ENCODE measurements around a stretch of chr2.

- PRO-cap: no peak
- RAMPAGE, long total RNA, 2 experiments: no peak in any of the 2 experiments
Measured at GRCh38 chr2:63949928-63950442, 69.2 kb downstream of the VPS54 start.

DNA sequence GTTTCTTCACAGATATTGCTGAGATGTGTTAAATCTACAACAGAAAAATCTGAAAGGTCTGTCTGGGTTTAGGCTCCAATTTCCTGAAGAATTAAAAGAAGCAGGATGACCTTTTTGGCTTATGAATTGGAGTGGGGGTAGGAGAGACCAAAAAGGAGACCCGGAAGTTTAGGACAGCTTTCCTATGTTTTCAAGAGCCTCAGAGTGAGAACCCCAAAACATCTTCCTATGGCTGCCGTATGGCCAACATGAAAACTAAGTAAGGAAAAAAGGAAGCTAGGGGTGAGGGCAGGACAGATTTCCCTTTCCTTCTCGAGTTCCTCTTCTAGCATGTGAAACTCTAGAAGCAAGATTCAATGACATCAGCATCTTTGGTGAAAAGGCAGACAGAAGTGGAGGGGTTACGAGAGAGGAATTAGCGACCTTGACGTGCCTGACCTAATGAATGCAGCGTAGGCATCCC lies 47.7 kb upstream of the PELI1 start:
- PRO-cap: no peak
- RAMPAGE, long total RNA, 2 experiments: no peak in any of the 2 experiments

GRCh38 chr2:64203473-64203833 lies 59.2 kb upstream of the PELI1 start:
- PRO-cap: no peak
- RAMPAGE, long total RNA, 2 experiments: no peak in any of the 2 experiments

GRCh38 chr2:64331209-64331702 lies 122.7 kb upstream of the LGALSL start:
- PRO-cap: no peak
- RAMPAGE, long total RNA, 2 experiments: no peak in any of the 2 experiments

DNA sequence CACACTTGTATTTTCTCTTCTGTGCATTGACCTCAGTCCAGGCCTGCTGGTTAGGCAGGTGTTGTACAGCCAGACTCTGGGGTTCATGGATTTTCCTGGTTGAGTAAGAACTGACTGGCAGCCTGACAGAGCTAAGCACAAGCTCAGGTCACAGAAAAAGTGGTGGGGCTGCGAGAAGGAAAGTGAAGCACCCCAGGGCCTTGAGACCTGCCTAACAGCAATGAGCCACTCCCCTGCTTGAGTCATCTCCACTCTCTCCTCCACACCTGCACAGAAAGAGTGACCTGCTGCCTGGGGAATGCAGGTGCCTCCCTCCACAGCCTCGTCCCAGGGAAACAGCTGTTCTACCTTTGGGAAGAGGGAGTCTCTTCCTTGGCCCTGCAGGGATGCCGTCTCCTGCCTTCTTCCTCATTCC lies 91.4 kb upstream of the LGALSL start:
- PRO-cap: no peak
- RAMPAGE, long total RNA, 2 experiments: no peak in any of the 2 experiments

DNA sequence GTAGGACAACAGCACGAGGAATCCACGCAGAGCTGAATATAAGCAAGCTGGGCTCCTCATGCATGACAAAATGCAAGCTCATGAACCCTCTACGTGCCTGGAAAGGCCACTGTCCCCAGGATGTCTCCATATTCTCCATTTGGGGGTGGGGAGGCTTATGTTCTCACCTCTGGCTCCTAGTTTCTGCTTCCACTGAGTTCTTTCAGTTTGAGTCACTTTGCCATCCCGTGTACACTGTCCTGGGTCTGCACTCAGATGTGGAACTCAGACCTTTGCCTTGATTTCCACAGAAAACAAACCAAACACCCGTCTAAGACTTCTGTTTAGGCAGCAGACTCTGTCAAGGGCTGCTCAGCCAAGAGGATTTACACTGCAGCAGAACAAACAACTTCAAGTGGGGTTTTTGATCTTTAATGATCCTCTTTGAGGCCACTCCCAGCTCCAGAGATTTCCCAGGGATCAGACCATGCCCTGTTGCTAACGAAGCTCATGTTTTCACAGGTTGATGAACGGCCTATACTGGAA lies 52.6 kb upstream of the LGALSL start:
- PRO-cap: no peak
- RAMPAGE, long total RNA, 2 experiments: no peak in any of the 2 experiments

- PRO-cap: no peak
- RAMPAGE, long total RNA, 2 experiments: no peak in any of the 2 experiments
Measured at GRCh38 chr2:64453697-64453829, 399 bp upstream of the LGALSL start.

DNA sequence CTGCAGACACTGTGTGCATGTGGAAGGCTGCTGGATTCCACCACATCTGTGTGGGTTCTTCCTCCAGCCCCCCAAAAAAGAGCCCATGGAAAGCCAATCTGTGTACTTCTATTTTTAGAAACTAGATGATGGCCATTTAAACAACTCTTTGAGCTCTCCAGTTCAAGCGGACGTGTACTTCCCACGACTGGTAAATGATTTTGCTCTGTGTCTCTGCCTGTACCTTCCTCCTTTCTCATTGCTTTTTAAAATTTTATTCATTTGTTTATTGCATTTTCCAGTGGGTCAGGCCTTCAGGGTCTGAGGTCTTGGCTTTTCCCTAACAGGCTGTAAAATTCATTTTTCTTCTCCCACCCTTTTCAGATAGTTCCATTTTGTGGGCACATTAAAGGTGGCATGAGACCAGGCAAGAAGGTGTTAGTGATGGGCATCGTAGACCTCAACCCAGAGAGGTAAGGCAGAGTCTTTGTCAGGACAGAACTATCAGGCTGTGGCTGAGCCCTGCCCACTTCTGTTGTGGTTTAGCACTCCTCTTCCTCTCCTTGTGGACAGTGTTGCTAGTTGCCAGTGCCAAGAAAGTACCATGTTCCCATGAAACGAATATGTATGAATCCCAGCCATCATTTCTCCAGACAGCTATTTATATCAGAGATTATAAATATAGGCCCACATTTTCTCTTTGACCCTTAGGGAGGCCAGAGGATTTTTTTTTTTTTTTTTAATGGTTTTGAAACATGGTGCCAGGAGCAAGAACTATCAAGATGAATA lies 1.4 kb downstream of the LGALSL start:
- PRO-cap: no peak
- RAMPAGE, long total RNA, 2 experiments: no peak in any of the 2 experiments

DNA sequence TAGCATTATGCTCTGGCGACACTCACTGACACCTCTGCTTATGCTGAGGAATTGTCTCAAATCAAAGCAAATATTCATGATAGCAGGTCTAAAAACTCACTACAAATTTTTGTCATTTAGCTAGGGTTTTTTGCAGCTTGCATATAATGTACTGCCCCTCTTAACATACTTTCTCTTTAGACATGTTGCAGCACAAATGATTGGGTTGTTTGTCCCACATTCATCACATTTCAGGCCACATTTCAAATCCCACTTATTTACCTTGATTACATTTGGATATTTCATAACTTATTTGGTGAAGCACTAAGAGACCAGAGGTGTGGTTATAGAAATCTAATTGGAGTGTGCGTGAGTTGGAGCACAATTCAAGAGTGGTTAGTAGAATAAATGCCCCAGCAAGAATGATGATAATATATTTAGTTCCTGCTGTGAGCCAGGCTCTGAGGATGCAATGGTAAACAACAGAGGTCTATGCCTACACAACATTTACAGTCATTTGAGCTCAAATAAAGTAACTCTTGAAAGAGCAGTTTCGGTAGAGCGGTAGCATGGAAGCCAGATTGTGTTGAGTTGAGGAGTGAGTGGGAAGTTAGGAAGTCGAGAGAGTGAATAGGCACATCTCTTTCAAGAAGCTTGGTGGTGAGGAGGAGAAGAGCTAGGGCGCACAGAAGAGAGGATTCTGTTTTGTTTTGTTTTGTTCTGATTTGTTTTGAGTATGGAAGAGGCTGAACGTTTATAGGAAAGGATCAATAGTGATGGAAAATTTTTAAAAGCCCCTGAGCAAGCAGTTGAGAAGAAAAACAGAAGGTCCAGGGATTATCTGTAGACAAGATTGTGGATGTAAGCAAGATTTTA lies 15.3 kb downstream of the AFTPH start:
- PRO-cap: no peak
- RAMPAGE, long total RNA, 2 experiments: no peak in any of the 2 experiments

GRCh38 chr2:64769783-64770113 lies 116.0 kb upstream of the SERTAD2 start:
- PRO-cap: no peak
- RAMPAGE, long total RNA, 2 experiments: no peak in any of the 2 experiments

GRCh38 chr2:64838680-64839223 lies 150.4 kb upstream of the SLC1A4 start:
- PRO-cap: no peak
- RAMPAGE, long total RNA, 2 experiments: no peak in any of the 2 experiments

- PRO-cap: no peak
- RAMPAGE, long total RNA, 2 experiments: no peak in any of the 2 experiments
Measured at GRCh38 chr2:64852613-64853615, 136.3 kb upstream of the SLC1A4 start.

DNA sequence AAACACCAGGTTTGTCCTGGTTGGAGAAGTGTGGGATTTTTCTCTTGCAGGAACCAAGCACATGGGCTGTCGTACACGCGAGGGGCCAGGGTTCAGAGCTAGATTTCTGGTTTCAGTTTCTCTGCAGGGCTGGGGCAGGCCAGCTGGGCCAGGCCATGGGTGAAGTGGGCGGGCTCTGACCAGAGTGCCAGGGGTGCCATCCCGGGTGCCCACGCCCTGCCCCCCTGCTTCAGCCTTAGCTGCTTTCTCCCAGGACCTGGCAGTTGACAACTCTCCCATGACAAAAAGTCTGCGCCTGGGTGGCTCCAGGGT lies 51.3 kb upstream of the SLC1A4 start:
- PRO-cap: no peak
- RAMPAGE, long total RNA, 2 experiments: no peak in any of the 2 experiments

- PRO-cap: no peak
- RAMPAGE, long total RNA, 2 experiments: no peak in any of the 2 experiments
Measured at GRCh38 chr2:64943673-64944224, 45.5 kb upstream of the SLC1A4 start.

DNA sequence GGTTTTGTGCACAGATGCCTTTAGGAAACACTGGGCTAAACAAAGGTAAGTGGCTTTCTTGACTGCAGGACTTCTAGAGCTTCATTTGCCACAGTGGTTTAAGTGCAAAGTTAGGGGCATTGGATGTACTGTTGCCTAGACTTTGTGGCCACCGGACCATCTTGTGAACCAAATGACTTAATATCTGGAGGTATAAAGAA lies 17.0 kb downstream of the CEP68 start:
- PRO-cap: no peak
- RAMPAGE, long total RNA, 2 experiments: no peak in any of the 2 experiments

DNA sequence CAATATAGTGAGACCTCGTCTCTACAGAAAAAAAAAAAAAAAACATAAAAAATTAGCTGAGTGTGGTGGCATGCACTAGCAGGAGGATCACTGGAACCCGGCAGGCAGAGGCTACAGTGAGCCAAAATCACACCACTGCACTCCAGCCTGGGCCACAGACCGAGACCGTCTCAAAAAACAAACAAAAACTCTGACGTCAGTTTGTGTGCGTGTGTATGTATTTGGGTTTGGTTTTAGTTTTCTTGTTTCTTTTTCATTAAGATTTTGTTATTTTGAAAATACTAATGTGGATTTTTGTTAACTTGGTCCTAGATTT lies 19.0 kb downstream of the CEP68 start:
- PRO-cap: no peak
- RAMPAGE, long total RNA, 2 experiments: no peak in any of the 2 experiments

DNA sequence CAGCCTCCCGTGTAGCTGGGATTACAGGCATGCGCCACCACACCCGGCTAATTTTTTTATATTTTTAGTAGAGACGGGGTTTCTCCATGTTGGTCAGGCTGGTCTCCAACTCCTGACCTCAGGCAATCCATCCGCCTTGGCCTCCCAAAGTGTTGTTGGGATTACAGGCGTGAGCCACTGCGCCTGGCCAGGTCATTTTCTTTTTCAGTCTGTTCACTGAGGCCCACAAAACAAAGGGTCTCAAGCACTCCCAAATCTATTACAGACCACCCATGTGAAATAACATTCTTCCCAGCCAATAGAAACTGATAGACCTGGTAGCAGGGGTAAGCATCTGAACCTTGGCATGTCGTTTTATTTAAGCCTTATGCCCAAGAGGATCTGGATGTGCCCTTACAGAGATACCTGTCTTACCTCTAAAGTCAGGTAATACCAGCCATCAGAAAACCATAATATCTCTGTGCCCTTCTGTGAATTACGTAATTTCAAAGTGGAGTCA lies 25.6 kb downstream of the CEP68 start:
- PRO-cap: no peak
- RAMPAGE, long total RNA, 2 experiments: no peak in any of the 2 experiments

DNA sequence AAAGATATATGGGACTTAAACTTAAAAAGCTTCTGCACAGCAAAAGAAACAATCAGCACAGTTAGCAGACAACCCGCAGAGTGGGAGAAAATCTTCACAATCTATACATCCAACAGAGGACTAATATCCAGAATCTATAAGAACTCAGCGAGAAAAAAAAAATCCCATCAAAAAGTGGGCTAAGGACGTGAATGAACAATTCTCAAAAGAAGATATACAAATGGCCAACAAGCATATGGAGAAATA lies 34.1 kb downstream of the SPRED2 start:
- PRO-cap: no peak
- RAMPAGE, long total RNA, 2 experiments: no peak in any of the 2 experiments

DNA sequence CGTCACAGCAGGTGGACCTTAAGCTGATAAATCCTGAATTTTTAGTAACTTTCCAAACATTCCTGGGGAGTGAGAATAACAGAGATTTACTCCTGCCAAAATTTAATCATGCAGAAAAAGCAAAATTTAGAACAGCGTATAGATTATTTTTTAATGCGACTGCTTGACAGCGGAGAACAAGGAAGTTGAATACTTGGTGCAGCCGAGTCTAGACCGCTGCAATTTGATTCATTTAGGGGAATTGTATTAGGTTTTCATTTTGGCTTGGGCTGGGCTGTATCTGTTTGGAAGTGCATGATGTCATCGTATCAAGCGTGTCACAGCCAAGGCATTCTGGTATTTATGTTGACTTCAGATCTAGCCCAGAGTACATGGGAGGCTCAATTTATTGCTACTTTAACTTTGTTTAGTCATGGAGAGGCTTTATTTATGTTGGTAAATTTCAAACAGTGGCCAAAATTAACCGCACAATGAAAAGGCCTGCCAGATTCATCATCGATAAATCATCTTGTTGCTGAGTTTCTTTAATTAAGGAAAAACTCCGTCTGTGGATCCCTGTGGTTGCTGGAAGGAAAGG lies 230.2 kb upstream of the SPRED2 start:
- PRO-cap: no peak
- RAMPAGE, long total RNA, 2 experiments: no peak in any of the 2 experiments

DNA sequence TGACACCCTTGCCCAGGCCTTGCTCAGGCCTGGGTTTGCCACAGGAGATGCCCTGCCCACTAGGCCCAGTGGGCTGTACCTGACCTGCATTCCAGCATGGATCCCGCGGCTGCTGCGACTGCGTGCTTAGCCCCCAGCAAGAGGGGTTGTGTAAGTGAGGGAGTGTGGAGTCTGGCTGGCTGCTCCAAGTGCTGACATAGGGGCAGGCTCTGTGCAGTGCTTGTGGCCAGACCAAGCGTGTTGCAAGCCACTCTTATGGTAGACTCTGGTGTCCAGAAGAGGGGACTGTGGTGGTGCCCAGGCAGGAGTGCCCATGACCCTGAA lies 491.8 kb upstream of the MEIS1 start:
- PRO-cap: no peak
- RAMPAGE, long total RNA, 2 experiments: no peak in any of the 2 experiments